AG09309 (cell line): Measurements from ENCODE around the genes AP4E1 and TMOD2.

DNA sequence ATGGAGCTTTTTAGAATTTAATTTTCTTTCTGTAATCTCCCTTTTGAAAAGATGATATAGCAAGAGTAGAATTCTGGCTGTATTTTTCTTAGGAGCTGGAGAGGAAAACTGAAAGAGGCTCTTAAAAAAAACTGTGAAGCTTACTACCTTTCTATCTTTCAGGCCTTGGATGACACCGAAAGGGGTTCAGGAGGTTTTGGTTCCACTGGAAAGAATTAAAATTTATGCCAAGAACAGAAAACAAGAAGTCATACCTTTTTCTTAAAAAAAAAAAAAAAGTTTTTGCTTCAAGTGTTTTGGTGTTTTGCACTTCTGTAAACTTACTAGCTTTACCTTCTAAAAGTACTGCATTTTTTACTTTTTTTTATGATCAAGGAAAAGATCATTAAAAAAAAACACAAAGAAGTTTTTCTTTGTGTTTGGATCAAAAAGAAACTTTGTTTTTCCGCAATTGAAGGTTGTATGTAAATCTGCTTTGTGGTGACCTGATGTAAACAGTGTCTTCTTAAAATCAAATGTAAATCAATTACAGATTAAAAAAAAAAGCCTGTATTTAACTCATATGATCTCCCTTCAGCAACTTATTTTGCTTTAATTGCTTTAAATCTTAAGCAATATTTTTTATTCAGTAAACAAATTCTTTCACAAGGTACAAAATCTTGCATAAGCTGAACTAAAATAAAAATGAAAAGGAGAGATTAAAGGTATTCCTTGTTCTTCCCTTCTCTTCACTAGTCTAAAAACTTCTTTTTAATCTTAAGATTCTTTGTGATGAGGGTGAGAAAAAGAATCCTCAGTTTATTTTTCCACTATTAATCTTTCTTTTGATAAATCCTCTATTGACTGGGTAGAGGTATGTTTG is 10.9 kb downstream of the DUT start:
- RRBS: no CpG with 5 or more reads among the region's 2 CpGs

GRCh38 chr15:48467825-48468611 is 136.8 kb downstream of the DUT start:
- RRBS: no CpG with 5 or more reads among the region's 8 CpGs

DNA sequence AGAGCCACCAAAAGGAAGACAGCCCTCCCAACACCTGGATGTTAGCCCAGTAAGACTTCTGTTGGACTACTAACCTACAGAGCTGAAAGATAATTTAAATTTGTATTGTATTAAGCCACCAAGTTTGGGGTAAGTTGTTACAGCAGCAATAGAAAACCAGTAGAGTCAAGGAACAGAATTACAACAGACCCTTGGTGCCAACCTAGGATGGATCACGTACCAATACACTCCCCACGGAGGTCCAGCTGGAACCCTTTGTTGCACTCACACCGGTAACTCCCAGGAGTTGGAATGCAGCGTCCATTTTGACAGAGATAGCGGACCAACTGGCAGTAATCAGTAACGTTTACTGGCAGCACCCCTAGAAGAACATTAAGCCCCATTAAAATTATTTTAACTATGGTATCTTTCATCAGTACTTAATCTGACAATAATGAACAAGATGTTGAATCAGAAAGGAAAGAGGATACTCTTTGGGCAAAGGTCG is 130.3 kb downstream of the FBN1 start:
- RRBS: no CpG with 5 or more reads among the region's 7 CpGs

DNA sequence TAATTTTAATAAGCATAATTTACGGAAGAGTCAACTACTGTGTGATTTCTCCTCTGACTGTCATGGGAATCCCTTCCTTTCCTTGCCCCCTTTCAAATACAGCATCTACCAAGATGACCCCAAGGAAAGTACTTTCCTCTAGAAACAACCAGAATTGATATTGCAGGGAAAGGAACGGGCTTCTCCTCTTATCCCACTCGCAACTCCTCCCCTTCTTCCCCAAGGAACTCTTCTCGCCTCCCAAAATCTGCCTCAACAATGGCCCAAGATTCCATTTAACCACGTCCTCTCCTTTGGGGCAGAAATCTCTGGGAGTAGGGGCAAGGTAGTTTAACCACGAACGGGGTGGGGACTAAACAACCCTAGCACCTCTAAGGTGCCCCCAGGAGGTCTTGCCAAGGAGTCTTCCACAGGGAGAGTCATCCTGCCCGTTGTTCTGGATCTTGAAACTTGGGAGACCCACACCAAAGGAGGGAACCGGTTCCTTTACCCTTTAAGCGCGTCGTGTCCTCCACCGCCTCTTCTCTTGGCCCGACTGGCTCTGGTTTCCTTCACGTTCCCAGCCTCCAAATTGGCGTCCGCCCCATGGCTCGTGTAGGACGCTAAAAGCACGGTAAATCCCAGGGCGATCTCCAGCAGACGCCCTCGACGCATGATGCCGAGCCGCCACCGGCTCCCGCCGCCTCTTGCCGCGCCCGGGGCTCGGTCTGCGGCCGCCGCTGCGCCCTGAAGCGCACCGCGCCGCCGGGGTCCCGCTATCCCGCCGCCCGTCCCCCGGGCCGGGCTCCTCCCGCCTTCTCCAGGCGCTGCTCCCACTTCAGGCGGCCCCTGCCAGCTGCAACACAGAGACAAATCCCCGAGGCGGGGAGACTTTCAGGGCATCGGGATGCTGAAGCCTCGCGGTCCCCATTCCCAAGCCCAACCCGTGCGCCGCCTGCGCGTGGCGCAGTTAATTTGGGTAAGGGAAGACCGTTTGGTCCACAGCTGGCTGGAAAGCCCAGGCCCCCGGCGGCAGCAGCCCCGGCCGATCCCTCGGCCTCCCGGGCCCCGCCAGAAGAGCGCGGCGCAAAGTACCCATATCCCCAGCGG is 1.0 kb downstream of the FBN1 start:
- RRBS: 1% methylated on average over 17 of the region's 74 CpGs

- RRBS: no CpG with 5 or more reads among the region's 5 CpGs
These were observed 21.9 kb downstream of the CEP152 start for GRCh38 chr15:48788865-48789494.

- RRBS: 2% methylated on average over 17 of the region's 63 CpGs
These were observed 12.3 kb upstream of the SHC4 start for GRCh38 chr15:48975650-48976703.

- RRBS: no CpG with 5 or more reads among the region's 3 CpGs
These were observed 74.8 kb downstream of the GALK2 start for GRCh38 chr15:49244464-49245552.

DNA sequence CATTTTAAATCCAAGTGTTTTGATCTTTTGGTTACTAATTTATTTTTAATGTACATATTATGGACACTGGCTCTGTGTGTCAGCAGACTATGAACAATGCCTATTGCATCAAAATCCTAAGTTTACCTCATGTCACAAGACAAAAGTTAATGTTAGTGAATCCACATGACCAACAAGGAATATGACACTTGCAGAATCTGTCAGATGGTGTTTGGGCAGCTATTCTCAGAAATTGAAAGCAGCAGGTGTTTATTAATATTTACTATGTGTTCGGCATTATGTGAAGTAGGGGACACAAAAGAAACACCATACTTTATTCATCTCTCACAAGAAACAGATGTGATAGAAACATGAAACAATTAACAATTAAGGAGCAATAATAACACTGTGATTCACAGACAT is 109.8 kb downstream of the GALK2 start:
- RRBS: no CpG with 5 or more reads among the region's 1 CpG

- RRBS: no CpG with 5 or more reads among the region's 9 CpGs
These were observed 1.1 kb upstream of the FGF7 start for GRCh38 chr15:49421813-49422571.

DNA sequence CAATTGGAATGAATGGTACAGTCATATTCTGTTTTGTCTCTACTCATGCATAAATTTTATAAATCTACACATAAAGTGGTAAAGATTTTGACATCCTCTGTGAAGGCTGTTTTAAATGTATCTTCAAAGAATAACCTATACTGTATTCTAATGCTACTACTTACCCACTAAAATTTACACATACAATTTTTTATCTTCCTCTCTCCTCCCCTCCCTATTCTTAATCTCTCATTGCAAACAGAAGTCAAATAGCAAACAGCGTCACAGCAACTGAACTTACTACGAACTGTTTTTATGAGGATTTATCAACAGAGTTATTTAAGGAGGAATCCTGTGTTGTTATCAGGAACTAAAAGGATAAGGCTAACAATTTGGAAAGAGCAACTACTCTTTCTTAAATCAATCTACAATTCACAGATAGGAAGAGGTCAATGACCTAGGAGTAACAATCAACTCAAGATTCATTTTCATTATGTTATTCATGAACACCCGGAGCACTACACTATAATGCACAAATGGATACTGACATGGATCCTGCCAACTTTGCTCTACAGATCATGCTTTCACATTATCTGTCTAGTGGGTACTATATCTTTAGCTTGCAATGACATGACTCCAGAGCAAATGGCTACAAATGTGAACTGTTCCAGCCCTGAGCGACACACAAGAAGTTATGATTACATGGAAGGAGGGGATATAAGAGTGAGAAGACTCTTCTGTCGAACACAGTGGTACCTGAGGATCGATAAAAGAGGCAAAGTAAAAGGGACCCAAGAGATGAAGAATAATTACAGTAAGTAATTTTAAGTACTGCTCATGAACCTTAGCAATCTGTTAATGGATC is 971 bp downstream of the FGF7 start:
- RRBS: no CpG with 5 or more reads among the region's 6 CpGs

- RRBS: no CpG with 5 or more reads among the region's 7 CpGs
These were observed 27.6 kb upstream of the ATP8B4 start for GRCh38 chr15:50146420-50147148.

DNA sequence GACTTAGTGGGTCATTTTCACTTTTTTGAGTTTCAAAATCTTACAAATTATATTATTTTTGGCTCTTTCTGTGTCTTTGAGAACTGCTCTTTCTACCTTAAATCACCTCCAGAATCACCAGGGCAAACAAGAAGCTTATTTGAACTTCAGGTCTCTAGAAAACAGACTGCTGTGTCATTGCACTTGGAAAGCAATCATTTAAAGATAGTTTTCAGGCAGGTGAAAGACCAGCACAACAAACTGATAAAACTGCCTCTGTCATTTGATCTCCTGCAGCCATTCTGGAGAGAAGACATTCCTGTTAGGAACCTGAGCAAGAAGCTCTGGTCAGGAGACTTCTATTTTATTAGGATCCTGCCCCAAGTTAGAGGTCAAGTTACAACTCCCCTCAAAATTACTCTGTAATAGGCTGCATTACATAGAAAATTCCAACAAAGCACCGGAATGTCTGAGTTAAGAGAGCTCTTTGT is 50.7 kb upstream of the AP4E1 start:
- RRBS: no CpG with 5 or more reads among the region's 1 CpG

- RRBS: 1% methylated on average over 33 of the region's 113 CpGs
These were observed at the start of gene AP4E1 for GRCh38 chr15:50907754-50908860. Gene AP4E1 (plus strand): TSS chr15:50908683.

DNA sequence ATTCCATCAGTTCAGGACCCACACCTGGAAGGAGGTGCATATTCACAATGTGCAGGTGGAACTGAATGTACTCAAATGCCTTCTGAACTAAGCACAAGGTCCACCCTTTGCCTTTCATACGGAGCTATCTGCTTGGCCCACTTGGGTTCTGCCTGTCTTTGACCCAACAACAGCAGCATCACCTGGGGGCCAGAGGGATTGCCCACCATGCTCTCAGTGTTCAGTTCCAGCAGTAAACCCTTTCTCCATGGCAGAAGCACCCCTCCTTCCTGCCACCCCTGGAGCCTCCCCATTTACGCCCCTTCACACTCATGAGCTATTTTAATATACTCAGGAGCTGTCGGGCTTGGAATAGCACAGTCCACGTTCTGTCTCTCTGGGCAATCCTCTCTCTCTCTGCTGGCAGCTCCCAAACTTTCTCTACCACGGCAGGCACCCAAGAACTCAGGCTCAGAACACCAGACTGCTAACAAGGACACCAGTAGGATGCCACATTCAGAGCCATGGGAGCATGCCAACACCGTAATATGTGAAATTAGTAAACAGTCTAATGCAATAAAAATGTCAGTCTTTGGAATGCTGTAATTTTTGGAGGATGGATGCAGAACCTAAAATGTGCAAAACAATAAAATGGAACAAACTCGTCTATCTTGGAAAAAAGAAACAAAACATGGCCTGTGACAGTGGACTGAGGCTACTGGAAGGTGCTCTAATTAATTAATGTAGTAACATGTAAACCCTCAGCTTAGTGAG is 19.4 kb downstream of the TNFAIP8L3 start:
- RRBS: no CpG with 5 or more reads among the region's 7 CpGs

GRCh38 chr15:51318848-51319451 is 19.4 kb downstream of the CYP19A1 start:
- RRBS: no CpG with 5 or more reads among the region's 6 CpGs

DNA sequence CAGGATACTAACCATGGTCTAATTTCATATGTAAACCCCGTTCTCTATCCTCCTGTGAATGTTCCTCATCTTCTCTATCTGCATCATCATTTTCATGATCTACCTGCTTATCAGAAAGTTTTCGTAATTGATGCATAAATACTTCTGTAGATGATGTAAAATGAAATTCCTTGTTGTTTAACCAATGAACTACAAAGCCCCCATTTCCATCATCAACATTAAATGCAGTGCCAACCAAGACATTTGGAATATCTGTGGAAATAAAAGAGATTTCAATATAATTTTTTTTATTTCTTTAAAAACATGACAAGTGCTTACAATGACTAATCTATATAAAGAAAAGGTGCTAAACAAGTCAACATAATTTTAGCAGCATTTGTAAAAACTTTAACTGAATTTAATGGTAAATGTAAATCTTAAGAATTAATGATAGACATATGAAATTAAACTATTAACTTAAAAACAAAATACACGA is 84.3 kb downstream of the DMXL2 start:
- RRBS: no CpG with 5 or more reads among the region's 3 CpGs

DNA sequence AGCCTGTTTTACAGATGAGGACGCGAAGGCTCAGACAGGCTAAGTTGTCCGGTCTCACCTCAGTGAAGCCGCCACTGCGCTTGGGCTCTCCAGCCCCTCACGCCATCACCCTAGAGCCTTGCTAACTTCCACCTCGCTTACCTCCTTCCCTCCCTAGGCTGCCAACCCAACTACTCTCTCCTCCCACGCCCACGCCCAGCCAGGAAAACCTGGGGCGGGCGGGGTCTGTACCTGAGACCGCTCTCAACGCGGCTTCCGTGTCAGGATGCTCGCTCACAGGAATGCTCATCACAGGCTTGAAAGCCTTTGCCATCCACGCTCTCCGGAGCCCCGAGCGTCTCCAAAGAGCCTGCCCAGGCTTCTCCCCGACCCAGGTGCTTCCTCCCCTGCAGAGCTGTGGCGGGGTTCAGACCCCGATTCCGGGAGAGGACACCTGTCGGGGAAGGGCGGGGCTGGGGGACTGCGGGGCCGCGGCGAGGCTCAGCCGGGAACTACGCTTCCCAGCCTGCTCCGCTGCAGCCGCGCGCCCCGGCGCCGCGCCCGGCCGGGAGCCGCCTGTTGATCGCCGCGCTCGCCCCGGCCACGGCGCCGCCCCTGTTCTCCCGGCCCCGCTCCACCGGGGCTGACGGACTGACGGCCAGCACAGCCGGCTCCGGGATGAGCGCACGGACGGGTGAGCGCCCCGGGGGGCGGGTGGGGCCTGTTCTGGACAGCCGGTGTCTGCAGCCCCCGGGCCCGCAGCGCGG is at the start of gene TMOD2:
Gene TMOD2, plus strand, starts transcription at position 558 of the 746 bp plus-strand sequence.
- RRBS: 2% methylated on average over 23 of the region's 69 CpGs

DNA sequence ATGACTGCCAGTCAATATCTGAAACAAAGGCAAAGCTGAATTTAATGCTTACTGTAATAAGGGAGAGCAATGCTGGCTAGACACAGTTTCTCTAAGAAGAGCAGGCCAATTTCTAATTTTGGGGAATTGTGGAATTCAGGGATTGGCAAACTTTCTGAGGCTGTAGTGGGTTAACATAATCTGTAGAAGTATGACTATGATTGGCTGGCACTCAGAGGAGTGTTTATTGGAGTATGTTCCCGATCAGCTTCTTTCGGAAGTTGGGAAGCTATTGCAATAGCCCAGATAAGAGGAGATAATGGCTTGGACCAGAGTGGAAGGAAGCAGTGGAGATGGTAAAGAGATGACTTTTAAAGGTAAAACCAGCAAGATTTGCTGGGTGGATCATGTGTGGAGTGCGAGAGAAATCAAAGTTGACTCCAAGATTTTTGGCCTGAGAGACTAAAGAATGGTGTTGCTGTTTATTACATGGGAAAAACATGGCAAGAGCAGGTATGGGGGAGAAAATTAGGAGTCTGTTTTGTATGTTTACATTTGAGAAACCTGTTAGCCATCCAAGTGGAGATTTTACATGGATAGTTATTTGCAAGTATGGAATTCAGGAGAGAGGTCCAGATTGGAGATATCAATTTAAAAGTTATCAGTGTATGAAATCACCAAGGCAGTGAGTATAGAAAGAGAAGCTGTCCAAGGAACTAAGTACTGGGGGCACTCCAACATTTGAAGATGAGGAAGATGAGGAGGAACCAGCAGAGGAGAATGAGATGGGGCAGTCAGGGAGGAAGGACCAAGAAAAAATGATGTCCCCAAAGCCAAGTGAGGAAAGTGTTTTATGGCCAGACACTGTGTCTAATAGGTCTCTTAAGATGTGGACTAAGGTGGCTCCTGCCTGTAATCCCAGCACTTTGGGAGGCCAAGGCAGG is 19.6 kb downstream of the TMOD3 start:
- RRBS: no CpG with 5 or more reads among the region's 3 CpGs

DNA sequence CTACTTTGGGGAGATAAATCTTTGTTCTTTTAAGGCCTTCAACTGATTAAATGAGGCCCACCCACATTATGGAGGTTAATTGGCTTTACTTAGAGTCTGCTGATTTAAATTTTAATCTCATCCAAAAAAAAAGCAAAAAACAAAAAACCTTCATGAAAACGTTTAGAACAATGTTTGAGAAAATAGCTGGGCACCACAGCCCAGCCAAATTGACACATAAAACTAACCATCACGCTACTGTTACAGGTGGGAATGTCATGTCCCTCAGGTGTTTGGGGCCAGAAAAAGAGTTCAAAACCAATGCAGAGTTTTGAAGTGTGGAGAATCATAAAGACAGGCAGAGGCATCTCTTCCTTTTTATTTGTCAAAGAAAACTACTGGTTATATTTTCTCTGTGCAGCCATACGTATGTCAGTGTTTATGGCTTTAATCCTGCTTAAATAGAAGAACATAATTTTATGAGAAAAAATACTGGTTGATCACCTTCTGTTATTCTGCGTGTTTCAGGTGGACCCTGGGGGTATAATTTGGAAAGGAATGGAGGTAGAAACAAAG is 41.5 kb downstream of the TMOD3 start:
- RRBS: no CpG with 5 or more reads among the region's 4 CpGs

GRCh38 chr15:52020739-52021740 is 2.0 kb downstream of the MAPK6 start:
- RRBS: no CpG with 5 or more reads among the region's 7 CpGs